PC-3 (cell line): ENCODE measurements around a stretch of chr7.

GRCh38 chr7:131016284-131016988 is 282.4 kb upstream of the KLF14 start:
- RAMPAGE, long total RNA: no peak

DNA sequence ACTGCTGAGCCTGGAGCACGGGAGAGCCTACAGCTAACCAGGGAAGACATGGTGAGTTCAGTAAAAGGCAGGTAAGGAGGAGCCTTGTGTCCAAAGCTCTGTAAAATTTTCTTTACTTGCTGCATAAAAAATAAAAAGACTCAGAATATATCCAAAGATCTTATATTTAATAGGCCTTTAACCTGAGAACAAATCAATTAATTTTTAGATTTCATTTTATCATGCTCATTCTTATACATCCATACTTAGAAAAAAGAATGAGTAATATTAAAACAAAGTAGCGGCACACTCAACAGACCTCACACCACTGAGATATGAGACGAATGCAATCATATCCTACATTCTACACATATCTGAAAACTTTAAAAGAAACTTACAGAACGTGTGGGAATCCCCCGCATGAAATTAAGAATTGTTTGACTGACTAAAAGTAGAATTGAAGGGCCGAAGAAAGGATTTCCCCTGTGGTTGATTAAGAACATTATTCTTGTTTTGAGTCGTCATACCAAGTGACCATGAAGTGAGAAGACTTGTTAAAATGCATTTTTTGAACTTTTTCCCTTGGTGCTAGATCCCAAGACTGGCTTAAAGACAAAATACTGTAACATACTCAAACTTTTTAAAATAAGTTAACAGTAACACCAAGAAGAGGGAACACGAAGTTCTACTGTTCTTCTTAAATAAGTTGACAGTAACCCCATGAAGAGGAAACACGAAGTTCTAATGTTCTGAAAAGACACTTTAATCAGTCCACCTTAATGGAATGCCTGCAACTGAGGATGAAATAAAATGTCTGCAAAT is 296.2 kb upstream of the MKLN1 start:
- RAMPAGE, long total RNA: no peak

DNA sequence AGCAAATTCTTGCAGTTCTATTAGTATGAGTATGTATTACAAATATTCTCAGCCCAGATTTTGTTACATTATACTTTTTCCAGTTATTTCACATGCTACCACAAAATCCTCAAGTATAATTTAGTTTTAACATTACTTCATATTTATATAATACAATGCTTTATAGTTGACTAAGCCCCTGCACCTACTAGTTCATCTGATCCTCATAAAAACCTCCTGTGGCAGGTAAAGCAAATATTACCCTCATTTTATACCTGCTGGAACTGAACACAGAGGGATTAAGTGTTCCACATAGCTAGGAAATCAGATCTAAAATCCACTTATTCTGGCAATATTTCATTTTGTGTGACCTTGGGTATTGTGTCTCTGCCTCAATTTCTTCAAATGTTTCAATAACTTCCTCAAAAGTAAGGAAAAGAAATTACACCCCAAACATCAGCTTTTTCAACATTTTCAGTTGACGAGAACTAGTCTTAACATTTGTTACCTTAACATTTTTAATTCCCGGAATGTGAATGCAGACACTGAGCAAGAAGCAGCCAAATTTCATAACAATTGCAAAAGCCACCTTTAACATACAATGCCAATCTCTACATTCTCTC is 279.7 kb upstream of the MKLN1 start:
- RAMPAGE, long total RNA: no peak

GRCh38 chr7:131056588-131057644 is 270.8 kb upstream of the MKLN1 start:
- RAMPAGE, long total RNA: no peak

DNA sequence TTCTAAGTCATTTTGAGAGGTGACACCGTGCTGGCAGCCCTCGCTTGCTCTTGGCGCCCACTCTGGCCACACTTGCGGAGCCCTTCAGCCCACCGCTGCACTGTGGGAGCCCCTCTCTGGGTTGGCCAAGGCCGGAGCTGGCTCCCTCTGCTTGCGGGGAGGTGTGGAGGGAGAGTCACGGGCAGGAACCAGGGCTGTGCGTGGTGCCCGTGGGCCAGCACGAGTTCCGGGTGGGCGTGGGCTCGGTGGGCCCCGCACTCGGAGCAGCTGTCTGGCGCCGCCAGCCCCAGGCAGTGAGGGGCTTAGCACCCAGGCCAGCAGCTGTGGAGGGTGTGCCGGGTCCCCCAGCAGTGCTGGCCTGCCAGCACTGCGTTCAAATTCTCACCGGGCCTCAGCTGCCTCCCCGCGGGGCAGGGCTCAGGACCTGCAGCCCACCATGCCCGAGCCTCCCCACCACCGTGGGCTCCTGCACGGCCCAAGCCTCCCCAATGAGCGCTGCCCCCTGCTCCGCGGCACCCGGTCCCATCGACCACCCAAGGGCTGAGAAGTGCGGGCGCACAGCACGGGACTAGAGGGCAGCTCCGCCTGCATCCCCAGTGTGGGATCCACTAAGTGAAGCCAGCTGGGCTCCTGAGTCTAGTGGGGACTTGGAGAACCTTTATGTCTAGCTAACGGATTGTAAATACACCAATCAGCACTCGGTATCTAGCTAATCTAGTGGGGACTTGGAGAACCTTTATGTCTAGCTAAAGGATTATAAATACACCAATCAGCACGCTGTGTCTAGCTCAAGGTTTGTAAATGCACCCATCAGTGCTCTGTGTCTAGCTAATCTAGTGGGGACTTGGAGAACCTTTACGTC is 268.9 kb upstream of the MKLN1 start:
- RAMPAGE, long total RNA: no peak

DNA sequence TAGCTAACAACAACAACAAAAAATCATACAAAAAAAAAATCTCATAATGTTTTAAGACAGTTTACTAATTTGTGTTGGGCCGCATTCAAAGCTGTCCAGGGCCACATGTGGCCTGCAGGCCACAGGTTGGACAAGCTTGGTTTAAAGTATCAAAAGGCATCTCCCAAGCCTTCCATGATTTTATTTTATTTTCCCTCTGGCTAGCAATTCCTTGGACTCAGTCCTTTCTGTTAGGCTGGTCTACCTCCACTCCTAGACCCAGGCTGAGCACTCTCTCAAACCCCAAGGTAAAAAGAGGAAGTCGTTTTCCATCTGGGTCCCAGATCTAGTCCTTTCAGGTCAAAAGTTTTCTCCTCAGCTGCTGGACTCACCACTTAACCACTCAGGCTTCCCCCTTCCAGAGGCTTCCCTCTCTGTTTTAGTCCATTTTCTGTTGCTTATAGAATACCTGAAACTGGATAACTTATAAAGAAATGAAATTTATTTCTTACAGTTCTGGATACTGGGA is 252.3 kb upstream of the MKLN1 start:
- RAMPAGE, long total RNA: no peak

- RAMPAGE, long total RNA: no peak
Measured at GRCh38 chr7:131078764-131080099, 248.4 kb upstream of the MKLN1 start.

DNA sequence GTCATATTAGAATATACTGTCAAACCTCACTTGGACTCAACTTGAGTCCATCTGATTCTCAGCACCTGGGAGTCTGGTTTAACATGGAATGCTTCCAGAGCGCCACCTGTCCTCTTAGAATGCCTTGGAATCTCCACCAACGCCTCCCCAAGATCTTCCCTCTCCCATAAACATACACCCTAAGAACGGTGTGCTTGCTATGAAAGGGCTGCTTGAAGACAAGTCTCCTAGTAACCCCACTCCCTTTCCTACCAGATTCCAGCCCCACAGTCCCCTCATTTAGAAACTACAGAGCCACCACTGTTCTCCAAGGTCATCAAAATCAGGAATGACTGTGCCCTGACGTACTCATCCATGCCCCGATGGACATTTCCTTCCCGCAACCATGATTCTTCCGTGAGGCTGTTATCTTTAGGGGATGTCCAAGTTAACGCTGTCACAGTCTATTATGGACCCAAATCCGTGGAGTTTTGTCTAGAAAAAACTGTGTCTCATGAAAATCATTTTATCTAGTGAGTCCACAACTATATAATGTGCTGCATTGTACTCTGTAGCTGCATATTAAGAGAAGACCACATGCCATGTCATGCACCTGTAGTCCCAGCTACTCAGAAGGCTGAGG is 228.9 kb upstream of the MKLN1 start:
- RAMPAGE, long total RNA: no peak

GRCh38 chr7:131105639-131106638 is 221.7 kb upstream of the MKLN1 start:
- RAMPAGE, long total RNA: no peak

DNA sequence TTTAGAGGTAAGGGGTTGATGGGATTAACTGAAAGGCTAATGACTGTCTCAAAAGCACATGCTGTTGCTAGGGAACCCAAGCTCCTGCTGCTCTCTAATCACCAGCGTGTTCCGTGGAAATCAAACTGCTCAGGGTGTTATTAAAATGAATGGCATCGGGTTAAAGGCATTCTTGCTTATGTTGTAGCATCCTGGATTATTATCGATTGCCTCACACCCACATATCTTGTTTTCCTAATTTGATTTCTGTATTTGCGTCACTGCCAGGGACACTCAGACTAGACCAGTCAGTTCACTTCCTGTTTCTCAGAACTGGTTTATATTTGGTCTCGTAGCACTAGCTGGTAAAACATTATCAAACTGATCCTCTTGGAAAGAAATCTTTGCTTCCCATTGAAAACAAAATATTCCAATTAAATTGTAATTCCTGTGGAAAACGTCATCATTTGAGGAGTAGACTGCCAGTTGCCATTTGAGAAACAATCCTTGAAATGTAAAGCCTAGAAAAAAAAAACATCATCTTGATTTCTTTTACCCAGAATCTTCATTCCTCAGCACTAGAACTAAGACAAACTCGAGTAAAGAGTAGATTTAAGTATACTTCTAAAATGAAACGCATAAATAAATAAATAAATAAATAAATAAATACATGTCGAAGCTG is 216.4 kb upstream of the MKLN1 start:
- RAMPAGE, long total RNA: no peak

DNA sequence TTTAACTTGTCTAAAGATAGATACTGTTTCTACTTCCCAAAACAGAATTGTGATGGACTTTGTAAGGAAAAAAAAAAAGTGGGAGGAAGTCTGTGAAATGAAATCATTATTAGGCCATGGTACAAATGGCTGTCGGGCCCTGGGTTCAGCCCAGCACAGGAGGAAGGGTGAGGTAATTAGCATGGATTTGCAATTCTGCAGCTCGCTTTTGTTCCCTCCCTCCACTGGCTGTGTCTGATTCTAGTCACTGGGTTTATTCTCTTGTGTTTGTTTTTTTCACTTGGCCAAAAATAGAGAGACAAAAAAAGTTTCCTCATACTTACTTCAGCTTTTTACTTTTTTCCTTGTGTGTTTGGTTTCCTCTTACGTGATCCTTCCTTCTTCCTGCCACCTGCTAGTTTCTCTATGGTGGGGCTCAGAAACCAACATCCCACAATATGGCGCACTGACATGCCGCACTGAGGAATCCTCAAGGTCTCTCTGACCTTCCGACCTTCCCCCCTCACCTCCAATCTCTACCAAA is 108.1 kb upstream of the MKLN1 start:
- RAMPAGE, long total RNA: no peak

DNA sequence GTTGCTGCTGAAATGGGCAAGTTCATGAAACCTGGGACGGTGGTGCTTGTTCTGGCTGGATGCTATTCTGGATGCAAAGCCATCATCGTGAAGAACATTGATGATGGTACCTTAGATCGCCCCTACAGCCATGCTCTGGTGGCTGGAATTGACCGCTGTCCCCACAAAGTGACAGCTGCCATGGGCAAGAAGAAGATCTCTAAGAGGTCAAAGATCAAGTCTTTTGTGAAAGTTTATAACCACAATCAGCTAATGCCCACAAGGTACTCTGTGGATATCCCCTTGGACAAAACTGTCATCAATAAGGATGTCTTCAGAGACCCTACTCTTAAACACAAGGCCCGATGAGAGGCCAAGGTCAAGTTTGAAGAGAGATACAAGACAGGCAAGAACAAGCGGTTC is 85.1 kb upstream of the MKLN1 start:
- RAMPAGE, long total RNA: no peak

DNA sequence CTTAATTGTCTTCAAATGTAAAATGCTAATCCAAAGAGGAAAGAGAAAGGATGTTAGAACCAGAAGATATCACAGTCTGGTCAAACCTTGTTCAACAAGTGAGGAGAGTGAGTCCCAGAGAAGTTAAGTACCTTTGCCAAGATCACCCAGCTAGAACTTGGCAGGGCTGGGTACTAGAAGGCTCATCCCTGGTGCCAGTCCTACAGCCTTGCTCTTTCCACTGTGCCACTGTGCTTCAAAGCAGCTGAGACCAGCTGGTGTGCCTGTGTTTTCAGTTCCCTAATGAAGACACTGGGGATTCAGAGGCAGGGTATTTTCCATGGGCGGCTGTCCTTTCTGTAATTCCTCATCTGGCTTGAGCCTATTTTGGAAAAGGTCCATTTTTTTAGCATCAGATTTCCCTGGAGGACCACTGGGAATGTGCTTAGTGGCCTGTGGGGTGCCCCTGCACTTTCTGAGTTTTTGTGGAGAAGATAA is 54.7 kb upstream of the MKLN1 start:
- RAMPAGE, long total RNA: no peak

- RAMPAGE, long total RNA: no peak
Measured at GRCh38 chr7:131399024-131399515, 71.4 kb downstream of the MKLN1 start.

GRCh38 chr7:131400760-131401391 is 73.2 kb downstream of the MKLN1 start:
- RAMPAGE, long total RNA: no peak

DNA sequence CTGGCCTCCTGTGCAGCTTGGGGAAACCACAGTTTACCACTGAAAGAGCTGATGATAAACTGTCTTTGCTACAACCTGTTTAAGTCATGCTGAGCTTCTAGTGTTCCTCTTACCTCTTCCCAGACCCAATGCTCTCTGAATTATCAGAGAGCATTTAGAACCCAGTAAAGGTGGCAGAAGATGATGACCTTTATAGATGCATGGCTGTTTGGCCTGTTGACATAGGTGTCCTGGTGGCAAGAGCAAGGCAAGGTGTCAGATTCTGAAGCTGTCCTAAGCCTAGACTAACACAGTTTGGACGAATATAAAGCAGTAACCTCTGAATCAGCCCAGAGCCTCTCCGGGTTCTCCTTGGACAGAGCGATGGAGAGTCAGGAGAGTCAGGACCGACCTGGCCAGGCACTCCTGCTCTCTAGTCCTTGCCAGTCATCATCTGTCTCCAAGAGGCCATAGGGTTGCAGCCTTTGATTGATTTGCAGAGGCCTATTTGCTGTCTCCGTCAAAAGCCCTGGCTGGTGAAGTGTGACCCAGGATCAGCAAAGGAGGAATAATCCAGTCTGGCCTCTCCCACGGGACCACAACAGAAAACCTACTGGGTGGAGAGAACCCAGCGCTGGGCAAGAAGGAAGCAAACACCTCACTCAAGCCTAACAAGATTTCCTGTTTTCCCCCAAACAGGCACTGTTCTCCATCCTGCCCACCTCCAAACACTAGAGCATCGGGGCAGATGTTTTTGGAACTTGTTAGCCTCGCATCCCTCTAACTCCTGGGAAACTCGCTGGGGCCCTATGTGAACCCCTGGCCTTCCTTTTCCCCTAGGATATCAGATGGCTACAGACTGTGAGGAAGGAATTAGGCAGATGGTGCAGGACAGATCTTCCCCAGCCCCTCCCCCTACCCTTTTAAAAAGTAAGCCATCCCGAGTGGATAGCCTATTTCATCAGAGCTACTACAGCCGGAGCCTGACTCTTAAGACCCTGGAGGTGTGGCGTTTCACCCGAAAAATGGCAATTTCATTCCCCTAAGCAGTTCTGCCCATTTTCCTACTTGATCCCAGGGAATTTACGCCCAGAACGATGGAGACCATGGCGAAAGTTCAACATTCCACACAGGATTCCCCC is 54.5 kb downstream of the PODXL start:
- RAMPAGE, long total RNA: no peak

- RAMPAGE, long total RNA: no peak
Measured at GRCh38 chr7:131502738-131503497, 53.5 kb downstream of the PODXL start.

GRCh38 chr7:132145051-132145945 is 431.0 kb downstream of the PLXNA4 start:
- RAMPAGE, long total RNA: no peak

DNA sequence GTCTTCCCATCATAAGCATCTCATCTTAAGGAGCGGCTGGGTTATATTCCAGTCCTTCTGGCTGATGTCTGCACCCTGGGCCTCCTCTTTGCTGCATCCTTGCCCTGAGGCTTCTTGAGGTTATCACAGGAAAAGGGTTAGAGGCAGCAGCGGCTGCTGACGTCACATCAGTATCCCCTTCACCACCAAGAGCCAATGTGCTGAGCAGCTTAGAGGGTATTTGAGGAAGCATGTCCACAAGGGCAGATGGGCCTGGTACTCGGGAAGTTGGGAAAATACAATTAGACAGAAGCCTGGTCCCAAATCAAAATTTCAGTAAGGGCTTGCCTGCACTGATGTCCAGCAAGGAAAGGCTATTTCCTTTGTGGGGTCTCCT is 125.1 kb downstream of the PLXNA4 start:
- RAMPAGE, long total RNA: no peak

GRCh38 chr7:132480501-132481064 is 95.7 kb downstream of the PLXNA4 start:
- RAMPAGE, long total RNA: no peak